Colonic mucosa (tissue), 1 donor: ENCODE measurements around a stretch of chr1.

- PRO-cap: no peak
These were observed 123.7 kb downstream of the PRDM16 start for GRCh38 chr1:3192291-3193446.

DNA sequence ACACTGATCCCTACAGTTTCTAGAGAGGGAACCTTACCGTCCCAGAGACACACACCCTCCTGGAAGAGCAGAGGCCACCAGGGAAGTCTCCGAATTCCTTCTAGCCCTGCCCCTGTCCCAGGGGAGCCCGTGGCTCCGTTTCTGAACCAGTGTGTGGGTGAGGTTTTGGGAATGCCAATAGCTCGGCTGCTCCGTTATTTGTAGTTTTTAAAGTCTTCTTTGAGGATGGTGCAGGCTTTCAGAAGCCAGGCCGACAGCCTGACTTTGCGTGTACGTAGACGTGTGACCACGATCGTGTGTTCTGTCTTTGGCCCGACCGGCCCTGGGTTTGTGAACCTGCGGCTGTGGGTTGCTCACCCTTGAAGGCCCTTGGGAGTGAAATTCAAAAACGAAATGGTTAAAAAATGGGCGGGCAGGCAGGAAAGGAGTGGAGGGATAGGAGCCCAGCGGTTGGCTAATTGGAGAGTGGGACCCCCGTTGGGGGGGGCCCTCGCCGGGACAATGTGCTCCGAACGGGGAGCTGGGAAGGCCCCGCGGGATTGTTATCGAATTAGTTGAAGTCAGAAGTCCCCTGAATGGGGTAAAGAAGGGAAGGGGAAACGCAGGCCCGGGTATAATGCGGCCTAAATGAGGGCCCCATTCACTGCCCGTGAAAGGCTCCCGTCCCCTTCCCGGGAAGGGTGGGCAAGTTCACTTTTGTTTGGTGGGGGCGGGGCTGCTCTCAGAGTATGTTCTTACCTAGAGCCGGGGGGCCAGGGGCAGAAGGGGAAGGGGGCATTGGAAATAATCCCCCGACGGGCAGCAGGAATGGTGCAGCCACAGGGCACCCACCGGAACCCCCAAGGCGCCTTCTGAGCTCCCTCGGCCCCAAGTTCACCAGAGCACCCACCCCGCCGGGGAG lies 135.7 kb downstream of the PRDM16 start:
- PRO-cap: no peak

DNA sequence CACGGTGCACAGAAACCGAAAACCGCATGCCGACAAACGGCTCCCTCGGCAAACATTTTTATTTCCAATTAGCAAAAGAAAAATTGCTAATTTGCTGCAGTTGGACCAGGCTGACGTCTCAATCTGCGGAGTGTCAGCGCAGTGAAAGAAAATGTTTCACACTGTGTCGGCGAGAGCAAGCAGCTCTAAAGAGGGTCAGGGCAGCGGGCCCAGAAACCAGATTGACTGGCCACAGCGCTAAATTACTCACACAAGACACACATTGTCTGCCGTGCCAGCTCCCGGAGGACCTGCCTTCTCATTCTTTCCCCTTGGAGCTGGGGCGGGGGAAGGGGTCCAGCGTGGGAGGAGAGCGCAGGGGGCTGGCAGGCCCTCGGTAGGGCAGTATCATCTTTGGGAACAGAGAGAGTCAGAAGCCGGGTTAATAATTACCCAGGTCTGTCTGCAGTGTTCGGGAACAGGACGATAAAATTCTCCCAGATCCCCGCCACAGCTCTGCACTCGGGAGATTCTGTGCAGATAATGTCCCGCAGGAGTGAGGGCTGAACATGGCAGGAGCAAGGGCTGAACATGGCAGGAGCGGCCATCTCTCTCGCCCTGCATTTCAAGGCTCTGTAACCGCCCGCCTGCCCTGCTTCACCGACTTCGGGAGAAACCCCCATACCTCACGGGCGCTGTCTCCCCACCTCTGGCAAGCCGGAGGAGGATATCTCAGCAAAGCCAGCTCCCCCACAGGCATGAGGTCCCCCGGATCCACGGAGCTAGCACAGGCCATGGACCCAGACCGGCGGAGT lies 150.3 kb downstream of the PRDM16 start:
- PRO-cap: no peak

GRCh38 chr1:3247276-3247702 lies 178.3 kb downstream of the PRDM16 start:
- PRO-cap: no peak

- PRO-cap: no peak
These were observed 102.9 kb upstream of the ARHGEF16 start for GRCh38 chr1:3351355-3352181.

GRCh38 chr1:3477947-3478719 lies 23.7 kb downstream of the ARHGEF16 start:
- PRO-cap: no peak

DNA sequence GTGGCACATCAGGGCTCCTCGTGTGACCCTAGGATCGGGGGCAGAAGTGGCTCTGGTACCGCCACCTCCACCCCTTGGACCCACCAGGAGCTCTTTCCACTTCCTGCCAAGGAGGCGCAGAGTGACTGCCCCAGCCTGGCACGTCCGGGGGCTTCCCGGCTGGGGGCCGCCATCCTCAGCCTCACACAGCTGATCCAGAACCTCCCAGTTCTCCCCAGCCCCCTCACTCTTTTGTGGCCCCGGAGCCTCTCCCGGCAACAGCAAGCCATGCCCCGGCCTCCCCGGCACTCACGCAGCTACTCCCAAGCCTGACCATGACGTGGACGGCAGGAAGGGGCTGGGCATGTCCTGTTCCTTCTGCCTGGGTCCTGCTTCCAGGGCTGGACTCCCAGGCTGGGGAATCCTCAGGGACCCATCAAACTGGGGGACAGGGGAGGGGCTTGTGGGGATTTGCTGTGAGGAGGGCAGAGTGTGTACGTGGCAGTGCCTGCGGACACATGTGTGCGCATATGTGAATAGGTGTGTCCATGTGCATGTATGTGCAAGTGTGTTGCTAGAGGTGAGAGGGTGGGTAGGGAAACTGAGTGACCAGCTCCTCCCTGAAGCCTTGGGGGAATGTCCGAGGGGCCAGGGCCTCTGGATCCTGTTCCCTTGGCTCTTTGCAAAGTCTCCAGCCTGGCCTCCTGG lies 17.2 kb downstream of the TP73 start:
- PRO-cap: no peak

GRCh38 chr1:3836332-3836762 lies 20.7 kb downstream of the CEP104 start:
- PRO-cap: no peak

GRCh38 chr1:3858113-3858663 lies 912 bp downstream of the DFFB start:
- PRO-cap: no peak

DNA sequence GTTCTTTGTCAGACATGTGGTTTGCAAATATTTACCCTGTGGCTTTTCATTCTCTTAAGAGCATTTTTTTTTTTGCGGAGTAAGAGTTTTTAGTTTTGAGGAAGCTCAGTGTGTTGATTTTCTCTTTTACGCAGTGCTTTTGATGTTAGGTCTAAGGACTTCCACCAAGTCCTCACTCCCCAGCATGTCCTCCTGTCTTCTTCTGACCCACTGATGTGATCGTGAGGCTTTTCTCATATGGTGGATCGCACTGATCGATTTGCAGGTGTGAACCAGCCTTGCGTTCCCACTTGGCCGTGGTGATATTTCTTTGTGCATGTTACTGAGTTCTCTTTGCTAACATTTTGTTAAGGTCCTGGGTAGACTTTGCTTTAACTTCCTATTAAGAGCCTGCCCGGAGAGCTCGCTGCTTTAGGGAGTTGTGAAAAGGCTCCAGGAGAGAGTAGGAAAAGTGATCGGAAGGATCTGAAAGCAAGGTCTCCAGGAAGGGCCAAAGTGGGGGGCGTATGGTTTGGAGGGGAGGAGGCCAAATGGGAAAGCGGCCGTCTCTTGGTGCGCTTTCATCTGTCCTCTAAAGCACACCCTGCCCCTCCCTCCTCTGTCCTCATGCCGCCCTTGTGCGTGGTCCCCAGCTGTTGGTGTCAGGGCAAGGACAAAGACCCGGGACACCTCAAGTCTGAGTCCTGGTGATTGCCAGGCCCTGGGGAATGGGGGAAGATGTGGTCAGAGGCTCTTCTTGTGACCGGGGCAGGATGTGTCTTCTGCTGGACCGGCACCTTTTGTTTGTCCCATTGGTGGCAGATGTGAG lies 7.9 kb downstream of the DFFB start:
- PRO-cap: no peak

GRCh38 chr1:3883336-3884032 lies 16.6 kb downstream of the C1orf174 start:
- PRO-cap: no peak

DNA sequence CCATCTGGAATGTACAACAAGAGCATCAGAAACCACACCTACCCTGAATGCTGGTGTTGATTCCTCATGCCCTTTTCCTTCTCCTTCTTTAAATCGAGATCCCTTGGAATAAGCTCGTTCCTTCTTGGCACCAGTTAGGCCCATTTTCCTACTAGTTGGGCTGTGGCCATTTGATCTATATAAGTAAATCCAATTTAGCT lies 170.4 kb upstream of the AJAP1 start:
- PRO-cap: no peak

DNA sequence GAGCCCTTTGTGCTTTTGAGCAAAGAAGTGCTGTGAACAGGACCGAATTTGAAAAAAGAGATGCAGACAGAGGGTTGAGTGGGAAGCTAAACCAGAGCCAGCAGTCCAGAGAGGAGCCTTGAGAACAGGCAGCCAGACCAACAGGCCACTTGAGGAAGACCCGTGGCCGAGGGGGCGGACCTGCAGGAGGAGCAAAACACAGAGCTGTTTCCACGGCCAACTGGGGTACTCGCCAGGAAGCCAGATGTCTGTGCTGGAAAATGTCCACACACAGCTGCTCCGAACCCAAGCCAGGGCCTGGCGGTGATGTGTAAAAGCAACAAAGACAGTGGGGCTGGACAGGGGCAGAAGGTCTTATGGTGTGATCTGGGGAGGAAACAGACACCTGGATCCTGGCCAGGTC lies 147.1 kb downstream of the AJAP1 start:
- PRO-cap: no peak

DNA sequence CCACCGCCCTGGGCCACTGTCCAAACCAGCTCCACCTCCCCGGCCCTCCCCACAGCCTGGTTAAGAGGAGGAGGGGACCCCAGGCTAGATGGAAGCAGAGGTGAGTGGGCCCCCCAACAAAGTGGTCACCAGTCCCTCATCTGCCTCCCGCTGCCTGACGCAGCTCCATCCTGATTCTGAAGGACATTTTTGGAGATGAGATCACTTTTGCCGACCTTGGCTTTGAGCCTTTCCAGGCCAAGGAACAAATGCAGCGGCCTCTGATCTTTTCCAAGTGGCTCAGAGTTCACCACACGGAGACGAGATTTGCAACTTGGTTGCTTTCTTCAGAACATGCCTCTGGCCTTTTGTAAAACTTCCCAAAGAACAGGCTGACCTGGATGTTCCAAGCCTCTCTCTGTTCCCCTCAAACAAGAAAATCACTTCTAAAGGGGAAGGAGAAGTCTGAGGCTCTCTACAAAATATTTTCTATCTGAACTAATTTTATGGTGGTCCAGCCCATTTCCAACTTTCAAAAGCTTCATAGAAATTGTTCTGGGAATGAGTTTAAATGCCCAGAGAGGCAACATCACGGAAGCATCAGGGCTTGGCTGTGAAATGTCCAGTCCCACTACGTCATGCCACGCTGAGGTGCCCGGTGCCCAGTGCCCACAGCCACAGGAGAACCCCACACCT lies 223.0 kb downstream of the NPHP4 start:
- PRO-cap: no peak

GRCh38 chr1:5993010-5993717 lies 939 bp upstream of the NPHP4 start:
- PRO-cap: no peak

- PRO-cap: no peak
These were observed 20.4 kb upstream of the KCNAB2 start for GRCh38 chr1:6025124-6025834.

- PRO-cap: no peak
These were observed 377 bp upstream of the KCNAB2 start for GRCh38 chr1:6045272-6045750.

- PRO-cap: no peak
These were observed 7.5 kb downstream of the KCNAB2 start for GRCh38 chr1:6052848-6053857.

DNA sequence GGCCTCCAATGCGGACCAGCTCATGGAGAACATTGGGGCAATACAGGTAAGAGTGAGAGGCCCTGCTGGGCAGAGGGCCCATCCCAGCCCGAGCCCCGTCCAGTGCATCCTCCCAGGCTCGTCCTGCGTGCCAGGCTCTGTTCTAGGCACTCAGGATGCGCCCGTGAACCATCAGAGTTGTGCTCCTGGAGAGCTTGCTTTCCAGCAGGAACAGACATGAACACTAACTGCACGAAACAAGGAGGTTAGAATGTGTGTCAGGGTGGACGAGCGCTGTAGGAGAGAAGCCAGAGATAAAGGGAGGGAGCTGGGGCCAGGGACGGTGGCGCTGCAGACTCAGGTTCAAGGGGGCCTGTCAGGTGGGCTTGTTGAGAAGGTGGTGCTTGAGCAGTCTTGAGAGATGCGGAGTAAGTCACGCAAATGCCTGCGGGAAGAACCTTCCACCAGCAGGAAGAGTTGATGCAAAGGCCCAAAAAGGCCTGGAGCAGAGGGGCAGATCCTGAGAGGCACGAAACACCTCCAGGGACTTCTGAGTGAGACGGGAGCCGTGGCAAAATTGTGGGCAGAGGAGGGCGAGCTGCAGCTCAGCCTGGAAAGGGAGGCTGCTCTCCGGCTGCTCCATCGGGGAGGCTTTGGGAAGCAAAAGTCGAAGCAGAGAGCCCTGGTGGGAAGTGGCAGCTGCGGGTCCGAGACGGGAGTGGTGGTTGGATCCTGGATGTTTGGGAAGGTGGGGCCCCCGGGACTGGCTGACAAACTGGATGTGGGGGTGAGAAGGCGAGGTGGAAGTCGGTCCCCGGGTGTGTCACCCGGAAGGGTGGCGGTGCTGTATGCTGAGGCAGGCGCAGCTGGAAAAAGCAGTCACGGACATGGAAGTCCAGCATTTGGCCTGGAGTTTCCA lies 51.9 kb downstream of the KCNAB2 start:
- PRO-cap: no peak

- PRO-cap: unidirectional peak, minus-strand start at chr1:6170943
These were observed 9.4 kb downstream of the CHD5 start for GRCh38 chr1:6170511-6171407.